OVCAR3 (cell line): ENCODE measurements around a stretch of chr6.

DNA sequence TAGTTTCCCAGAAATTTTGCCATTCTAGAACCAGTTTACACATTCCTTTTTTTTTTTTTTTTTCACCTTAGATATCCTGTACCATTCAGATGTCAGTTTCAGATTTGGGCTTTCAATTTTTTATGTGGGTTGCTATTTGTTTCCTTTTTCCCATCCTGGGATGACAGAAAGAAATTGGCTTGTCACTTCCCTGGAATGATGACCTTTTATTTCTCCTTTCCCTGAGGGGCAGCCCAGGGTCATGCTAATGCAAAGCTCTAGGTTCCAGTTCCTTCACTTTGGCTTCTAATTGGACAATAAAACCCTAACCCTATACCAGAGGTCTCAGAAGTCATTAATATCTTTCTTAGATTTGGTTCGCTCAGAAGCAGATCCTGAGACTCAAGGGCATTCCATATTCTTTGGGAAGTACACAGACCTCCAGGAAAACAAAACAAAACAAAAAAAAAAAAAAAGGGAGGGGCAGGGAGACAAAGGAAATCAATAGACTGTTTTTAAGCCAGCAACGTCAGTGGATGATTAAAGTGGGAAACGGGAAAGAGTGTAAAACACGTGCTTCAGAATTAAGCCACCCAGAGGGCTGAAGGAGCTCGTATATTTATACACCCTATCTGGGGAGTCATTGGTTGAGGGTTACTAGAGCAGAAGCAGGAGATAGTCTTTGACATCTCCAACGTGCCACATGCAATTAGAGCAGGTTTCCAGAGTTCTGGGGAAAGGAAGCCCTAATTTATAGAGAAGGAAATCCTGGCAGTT is 26.0 kb downstream of the PDE7B start:
- RRBS = no CpG with 5 or more reads among the region's 6 CpGs

- RRBS = no CpG with 5 or more reads among the region's 3 CpGs
Observed at GRCh38 chr6:135879924-135880291, 28.4 kb downstream of the PDE7B start.

DNA sequence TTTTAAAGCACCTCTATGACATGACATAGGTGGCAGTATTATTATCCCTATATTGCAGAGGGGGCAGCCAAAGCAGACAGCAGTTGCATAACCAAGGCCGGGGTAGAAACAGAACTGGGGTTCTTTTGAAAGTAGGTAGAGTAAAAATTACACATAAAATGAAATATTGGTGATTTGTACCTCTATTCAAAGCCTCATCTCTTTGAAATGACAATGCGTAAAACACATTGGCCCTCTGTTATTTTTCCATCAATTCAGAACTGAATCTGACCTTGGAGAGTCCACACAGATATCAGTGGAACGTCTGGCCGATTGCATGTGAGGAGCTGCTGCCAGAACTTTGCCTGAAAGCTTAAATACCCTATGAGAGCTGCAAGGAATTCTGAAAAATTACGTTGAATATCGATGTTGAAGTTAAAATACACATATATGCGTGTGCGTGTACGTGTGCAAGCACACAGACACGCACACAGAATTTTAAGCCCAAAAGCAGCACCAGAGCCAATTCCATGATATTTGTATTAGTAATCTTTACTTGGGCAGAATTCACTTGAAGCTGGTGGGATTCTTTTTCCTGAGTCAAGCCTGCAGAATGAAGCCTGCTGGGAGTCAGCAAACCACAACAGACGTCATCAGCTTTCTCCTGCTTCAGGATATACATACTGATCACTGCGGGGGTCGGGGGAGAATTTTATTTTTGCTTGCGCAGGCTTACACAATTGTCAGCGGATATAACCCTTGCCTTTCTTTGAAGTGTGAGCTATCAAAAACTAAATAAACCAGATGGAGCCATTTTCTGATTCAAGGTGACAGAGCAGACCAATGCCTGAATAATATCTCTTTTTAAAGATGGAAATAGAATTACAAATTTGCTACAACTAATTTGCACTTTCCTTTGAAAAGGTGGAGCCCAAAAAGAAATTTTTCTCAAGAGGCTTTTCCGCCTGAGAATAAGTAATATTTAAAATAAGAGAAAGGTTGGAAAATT is 163.4 kb downstream of the PDE7B start:
- RRBS = no CpG with 5 or more reads among the region's 16 CpGs

DNA sequence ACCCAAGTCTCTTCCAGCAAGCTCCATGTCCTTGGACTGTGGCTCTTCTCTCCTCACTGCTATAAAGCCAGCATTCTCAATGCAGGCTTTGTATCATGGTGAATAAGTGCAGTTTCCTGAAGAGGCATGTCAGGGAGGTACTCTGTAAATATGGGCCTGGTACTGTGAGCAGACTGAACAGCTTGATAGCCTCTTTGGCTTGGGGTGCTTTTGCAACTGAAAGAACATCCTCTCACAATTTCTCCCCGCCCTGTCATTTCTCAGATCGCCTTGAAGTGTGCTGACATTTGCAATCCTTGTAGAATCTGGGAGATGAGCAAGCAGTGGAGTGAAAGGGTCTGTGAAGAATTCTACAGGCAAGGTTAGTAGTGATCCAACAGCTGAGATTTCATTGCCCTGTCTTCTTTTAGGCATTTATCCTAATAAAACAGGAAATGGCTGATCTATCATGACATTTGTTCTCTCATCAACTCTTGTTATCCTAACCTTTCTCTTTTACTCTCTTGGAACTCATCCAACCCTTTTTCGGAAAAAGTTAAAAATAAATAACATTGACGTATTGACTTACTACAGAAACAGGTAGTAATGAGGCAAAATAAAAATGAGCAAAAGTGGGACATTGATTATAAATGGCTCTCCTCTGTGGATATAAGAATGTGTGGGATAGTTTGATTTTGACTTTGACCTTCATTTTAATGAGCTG is 69.0 kb downstream of the MTFR2 start:
- RRBS = no CpG with 5 or more reads among the region's 4 CpGs

DNA sequence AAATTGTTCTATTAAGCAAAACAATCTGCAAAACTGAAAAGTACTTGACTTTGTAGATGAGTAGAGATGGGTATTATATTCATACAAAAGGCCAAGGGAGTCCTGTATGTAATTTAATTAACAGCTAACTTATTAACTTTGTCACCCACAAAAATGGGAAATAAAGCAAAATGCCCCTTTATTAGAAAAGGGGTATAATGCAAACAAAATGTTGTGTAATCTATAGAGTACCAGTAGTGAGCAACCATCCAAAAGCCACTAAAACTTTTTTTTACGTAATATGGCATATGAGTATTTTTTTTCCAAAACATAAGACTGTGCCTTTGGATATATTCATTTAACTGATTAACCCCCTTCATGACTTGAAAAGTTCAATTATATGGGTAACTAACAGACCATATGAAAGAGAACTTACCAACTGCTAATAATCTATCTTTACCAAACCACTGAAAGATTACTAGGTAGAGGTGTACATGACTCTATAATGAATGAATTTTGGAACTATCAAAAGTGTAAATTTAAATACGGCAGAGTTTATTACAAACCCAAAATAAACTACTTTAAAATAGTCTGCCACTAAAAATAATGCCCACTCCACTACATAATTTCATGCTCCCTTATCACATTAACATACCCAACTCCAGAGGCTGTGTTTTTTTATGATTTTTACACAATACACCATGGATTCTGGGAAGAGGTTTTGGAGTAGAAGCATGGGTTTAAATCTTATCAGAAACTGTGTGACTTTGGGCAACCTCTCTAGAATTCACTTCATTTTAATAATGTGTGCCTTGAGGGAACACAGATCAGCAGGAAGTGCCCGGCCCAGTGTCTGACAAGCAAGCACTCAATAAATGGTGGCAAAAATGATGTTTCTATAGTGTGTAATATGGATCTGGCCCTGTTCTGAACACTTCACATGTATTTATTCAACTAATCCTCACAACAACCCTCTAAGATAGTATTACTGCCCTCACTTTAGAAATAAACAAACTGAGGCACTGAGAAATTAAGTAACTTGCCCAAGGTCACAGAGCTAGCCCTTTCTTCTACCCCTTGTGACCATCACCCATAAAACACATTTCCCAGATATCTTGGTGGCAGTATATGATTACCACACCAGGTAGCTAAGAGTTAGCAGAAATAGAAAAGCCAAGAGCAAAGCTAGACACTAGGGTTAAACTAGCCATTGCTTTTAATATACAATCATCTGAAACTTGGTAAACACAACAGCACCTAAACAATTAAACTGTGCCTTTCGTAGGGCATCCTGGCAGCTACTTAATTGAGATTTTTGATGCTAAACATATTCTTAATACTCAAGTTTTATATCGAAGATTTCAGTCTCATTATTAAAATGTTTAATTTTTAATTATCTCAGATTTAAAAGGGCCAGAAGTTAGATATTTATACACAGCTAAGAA is 12.6 kb upstream of the MTFR2 start:
- RRBS = no CpG with 5 or more reads among the region's 5 CpGs

DNA sequence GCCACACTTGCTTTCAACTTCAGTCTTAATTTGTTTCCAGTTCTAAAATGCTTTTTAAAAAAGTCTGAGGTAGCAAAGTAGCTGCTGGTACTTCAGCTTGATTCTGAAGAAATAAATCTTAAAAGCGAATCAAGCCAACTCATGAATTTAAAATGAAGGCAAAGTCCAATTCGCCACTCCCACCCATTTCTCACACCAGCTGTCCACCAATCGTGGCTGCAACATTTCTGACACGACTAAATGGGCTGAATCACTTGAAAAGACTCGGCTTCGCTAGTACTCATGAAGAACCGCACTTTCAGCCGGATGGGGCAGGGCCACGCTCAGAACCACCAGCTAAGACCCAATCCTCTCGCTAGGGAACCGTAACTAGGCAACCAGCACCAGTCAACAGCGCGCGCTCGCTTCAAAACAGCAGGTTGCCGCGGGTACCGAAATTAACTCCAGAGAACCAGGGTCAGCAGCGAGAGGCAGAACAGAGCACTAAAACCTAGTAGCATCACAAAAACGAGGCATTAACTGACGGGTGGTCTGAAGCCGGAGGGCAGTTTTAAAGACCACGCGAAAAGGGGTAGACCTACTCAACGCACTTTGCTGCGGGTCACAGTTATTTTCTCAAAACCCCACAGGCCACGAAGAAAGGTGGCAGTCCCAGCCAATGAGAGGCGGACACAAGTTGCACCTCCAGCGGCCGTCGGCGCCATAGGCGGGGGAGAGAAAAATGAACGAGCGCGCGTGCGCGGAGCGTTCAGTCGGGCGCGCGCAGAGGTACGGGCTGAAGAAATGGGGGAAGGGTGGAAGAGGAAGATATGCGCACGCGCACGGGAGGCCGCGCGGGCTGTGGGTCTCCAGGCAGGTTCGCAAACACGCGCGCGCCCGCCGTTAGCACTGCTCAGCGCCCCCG is 777 bp downstream of the BCLAF1 start:
- RRBS = no CpG with 5 or more reads among the region's 61 CpGs

GRCh38 chr6:136365801-136366274 is 76.2 kb upstream of the BCLAF1 start:
- RRBS = no CpG with 5 or more reads among the region's 9 CpGs

DNA sequence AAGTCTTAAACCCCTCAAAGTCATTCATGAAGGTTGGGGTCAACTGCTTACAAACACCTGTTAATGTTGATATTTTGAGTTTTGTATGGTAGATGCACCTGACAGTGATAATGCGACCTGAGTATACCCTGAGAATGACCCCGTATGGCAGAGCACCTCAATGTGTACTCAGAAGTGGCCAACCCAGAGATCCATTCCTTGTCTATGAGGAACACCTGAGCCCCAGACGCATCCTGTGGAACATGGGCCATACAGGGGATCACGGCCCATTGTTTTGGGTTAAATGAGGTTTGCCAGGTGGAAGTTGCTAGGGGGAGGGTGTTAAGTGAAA is 36.7 kb downstream of the MAP7 start:
- RRBS = no CpG with 5 or more reads among the region's 4 CpGs

- RRBS = no CpG with 5 or more reads among the region's 5 CpGs
Observed at GRCh38 chr6:136563340-136563851, 13.2 kb upstream of the MAP7 start.

DNA sequence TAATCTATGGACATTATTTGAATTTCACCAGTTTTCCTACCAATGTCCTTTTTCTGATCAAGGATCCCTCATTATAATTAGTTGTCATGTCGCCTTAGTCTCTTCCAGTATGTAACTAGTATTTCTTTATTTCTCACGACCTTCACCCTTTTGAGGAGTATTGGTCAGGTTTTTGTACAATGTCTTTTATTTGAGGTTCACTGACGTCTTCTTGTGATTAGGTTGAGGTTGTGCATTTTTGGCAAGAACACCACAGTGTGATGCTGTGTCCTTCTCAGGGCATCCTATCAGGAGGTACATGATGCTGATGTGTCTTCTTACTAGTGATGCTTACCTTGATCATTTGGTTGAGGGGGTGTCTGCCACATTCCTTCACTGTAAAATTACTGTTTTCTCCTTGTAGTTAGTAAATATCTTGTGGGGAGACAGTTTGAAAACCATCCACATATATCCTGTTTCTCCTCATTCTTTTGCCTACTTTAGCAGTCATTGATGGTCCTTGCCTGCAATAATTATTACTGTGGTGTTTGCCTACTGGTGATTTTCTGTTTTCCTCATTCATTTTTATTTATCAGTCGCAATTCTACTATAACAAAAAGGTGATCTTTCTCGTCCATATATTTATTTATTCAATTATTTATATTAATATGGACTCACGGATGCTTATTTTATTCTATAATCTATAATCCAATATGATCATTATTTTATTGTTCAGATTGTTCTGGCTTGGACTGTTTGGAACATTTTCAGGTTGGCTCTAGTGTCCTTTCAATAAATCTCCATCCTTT is 25.5 kb upstream of the MAP7 start:
- RRBS = no CpG with 5 or more reads among the region's 6 CpGs

DNA sequence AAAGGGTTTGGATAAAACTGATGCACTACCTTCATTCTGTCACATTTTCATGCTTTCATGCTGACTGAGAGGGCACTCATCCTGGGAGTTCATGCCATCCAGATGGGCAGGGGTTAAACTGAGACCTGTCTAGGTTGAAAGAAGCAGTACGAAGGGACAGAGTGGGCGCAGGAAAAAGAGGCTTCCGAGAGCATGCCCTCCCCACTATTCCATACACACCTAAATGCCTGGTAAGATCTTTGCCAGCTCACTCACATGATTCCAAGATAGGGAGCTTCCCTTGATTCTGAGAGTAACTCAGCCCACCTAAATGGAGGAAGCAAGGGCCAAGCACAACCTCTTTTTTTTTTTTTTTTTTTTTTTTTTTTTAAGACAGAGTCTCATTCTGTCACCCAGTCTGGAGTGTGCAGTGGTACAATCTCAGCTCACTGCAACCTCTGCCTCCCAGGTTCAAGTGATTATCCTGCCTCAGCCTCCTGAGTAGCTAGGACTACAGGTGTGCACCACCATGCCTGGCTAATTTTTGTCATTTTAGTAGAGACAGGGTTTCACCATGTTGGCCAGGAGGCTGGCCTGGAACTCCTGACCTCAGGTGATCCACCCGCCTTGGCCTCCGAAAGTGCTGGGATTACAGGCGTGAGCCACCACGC is 2.8 kb downstream of the MAP3K5 start:
- RRBS = no CpG with 5 or more reads among the region's 7 CpGs

GRCh38 chr6:136959383-136959898 is 37.3 kb downstream of the SLC35D3 start:
- RRBS = no CpG with 5 or more reads among the region's 16 CpGs

GRCh38 chr6:137431672-137432065 is 62.5 kb downstream of the OLIG3 start:
- RRBS = no CpG with 5 or more reads among the region's 4 CpGs

- RRBS = no CpG with 5 or more reads among the region's 2 CpGs
Observed at GRCh38 chr6:137647785-137648097, 153.5 kb upstream of the OLIG3 start.

GRCh38 chr6:137648098-137648404 is 153.9 kb upstream of the OLIG3 start:
- RRBS = no CpG with 5 or more reads among the region's 3 CpGs

DNA sequence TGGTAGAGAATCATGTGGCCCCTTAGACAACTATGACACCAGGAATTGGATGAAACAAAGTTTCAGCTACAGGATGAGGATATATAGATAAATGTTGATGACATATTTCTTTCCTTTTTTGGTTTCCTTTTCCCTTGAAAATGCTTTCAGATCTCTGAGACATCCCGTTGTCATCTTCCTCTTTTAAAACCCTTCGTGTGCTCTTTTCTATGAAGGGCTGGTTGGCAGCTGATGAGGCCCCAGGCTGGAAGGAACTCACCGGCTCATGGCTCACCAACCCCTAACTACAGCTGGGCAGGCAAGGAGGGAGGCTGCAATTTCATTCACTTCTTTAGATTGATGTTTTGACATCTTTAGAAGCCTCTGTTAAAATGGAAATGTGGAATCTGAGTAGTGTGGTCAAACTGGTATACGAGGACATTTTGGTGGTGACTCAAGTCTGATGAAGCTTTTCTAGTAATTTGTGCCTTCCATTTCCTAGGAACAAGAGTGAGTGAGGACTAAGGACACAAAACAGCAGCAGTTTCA is 167.8 kb upstream of the TNFAIP3 start:
- RRBS = no CpG with 5 or more reads among the region's 4 CpGs

DNA sequence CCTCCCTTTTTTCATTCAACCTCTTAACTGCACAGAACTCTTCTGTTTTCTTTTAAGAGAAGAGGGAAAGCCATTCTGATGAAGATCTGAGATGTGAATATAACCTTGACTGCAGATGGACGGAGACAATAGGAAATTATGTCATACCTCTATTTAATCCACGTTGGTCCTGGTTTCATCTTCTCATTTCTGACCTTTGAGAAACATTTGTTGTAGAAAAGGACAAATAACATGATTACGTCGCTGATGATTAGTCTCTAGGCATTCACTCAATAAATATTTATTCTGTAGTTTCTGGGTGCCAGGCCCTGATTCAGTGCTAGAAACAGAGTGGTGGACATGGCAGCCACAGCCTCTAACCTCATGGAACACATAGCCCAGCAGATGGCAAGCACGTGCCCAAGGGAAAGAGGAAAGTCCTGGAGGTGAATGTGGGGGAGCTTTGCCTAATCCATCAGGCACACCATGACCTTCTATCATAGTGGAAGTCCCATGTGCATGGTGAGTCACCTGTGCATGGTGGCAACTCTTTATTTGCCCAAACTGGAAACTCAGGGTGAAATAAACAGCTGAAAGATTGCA is 143.2 kb upstream of the TNFAIP3 start:
- RRBS = no CpG with 5 or more reads among the region's 5 CpGs

DNA sequence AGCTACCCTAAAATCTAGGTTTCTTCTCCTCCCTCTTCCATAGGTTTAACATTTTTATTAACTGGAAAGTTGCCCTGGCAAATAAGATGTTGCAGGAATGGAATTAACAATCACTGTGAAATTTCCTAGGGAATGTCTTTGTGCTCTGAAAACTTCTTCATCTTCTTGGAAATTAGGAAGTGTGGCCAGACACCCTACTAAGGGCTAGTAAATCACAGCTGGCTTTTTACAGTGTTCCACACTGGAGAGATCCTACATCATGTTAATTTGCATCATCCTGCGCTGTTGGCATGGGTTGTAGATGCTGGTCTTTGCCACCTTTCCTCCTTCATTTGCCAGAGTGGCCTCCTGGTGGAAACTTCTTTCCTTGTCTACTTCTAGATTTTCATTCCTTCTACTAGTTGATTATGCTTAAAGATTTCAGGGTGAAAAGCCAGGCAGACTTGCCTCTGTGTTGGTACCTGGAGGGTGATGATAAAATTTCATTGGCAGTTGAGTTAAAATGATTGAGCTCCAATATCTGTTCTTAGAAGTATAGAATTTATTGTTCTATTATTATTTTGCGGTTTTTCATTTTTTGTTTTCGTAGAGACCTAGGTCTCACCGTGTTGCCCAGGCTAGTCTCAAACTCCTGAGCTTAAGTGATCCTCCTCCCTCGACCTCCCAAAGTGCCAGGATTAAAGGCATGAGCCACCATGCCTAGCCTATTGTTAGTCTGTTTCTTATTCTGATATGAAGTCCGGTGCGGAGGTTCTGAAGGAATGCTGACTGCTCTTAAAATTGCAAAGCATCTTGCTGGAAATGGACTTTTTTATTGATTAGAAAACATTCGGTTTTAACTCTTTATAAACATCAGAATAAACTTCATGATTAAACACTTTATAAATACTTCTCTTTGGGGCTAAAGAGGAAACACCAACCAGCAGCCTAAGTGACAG is 2.9 kb downstream of the TNFAIP3 start:
- RRBS = no CpG with 5 or more reads among the region's 8 CpGs

GRCh38 chr6:137883145-137884301 is 16.5 kb downstream of the TNFAIP3 start:
- RRBS = no CpG with 5 or more reads among the region's 8 CpGs

GRCh38 chr6:137975189-137975630 is 108.2 kb downstream of the TNFAIP3 start:
- RRBS = no CpG with 5 or more reads among the region's 4 CpGs